NT2/D1 (cell line): ENCODE measurements around the genes FABP1 and RPIA.

GRCh38 chr2:88123692-88124931, 3.8 kb downstream of the FABP1 start:
- RRBS, 2 experiments = no CpG with 5 or more reads among the region's 12 CpGs

DNA sequence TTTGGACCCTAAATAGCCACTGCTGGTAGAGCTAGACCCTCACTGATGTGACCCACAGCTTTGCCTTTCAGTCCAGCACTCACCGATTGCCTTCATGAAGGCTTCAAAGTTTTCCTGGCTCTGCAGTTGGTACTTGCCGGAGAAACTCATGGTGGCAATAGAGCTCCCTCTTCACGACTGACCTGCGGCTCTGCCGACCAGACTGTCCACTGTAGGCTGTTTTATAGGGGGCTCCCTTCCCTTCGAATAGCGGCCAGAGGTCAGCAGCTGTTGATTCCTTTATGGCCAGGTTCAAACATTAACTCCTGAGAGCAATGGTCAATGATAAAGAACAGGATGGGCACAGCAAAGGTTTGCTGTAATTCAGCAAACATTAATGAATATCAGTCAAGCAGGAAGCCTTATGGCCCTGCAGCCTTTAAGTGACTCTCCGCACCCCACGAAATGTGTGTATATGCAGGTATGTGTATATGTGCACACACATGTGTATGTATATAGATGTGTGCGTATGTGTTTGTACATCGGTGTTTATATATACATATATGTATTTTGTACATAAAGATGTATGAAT, at the start of gene FABP1:
Gene FABP1 (minus strand): TSS at position 195 of the 571 bp plus-strand sequence.
- RRBS, 2 experiments = no CpG with 5 or more reads among the region's 11 CpGs

- RRBS, 2 experiments = no CpG with 5 or more reads among the region's 12 CpGs
Measured at GRCh38 chr2:88168323-88168920, 1.7 kb upstream of the THNSL2 start.

DNA sequence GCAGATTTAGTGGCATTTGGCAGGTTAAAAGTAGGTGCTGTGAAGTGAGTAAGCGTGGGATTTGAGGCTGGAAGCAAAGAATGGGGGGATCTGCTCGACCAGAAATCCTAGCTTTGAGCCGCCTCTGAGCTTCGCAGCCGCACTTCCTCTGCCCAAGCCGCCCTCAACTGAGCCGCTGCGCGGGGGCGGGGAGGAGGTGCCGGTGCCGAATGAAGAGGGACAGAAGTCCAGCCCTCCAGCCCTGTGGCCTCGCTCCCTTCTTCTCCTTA, 30.1 kb downstream of the THNSL2 start:
- RRBS, 2 experiments = no CpG with 5 or more reads among the region's 13 CpGs

DNA sequence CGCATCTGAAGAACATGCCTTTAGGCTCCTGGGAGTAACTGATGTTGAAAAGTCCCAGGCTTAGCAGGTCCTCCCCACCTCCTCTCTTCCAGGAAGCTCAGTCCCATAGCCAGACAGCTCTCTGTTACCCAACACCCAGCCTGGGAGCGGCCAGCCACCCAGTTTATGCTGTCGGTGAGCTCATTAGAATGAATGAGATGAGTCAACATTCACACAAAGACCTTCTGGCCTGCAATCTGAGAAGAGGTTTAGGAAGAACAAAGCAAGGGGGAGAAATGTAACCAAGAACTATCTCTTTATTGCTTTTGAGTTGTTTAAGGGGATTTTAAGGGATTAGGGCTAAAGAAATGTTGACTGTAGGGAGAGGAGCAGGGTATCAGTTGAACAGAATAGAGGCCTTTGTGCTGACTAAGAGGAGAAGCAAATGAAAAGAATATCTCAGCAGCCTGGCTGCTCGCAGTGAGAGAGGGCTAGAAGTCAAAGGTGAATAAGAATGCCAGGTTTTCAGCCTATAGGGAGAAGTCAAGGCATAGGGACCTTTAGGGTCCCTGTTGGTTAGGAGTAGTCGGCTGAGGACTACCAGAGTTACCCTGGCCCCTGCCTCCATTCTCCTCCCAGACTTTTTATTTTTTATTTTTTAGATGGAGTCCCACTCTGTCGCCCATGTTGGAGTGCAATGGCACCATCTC, 122.2 kb downstream of the FOXI3 start:
- RRBS, 2 experiments = no CpG with 5 or more reads among the region's 6 CpGs

- RRBS, 2 experiments = no CpG with 5 or more reads among the region's 4 CpGs
Measured at GRCh38 chr2:88570406-88571170, 46.1 kb downstream of the TEX37 start.

DNA sequence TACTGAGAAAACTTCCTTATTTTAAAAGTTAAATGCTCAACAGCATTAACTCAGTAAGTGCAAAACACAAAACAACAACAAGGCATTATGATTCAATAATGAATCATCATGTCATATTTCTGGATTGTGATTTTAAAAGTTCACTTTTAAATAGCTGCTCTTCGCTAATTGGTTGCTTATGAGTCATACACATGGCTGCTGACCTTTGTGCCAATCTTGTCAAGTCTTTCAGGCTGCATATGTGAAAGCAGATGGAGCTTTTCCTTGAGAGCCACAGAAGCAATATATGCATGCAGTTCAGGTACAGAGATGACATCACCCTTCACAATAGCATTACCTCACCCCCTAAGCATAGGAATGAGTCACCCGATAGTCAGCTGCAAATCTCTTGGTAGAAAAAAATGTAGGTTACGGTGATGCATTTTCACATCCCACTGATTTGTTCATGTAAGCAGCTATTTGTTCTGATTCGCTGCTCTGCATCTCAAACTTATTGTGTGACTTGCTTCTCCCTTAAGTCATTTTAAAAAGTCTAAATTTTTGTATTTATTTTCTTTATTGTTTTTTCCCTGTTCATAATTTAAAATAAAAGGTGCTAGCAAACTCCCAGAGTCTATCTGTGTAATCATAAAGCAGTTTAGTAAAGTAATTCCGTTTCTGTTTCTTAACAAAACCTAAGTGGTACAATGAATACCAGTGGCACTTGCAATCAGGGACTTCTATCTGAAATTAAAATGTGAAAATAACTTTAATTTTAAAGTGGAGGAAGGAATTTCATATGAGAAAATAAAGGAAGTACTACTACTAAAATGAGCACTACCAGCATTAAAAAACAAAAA, 27.1 kb downstream of the EIF2AK3 start:
- RRBS, 2 experiments = no CpG with 5 or more reads among the region's 5 CpGs

DNA sequence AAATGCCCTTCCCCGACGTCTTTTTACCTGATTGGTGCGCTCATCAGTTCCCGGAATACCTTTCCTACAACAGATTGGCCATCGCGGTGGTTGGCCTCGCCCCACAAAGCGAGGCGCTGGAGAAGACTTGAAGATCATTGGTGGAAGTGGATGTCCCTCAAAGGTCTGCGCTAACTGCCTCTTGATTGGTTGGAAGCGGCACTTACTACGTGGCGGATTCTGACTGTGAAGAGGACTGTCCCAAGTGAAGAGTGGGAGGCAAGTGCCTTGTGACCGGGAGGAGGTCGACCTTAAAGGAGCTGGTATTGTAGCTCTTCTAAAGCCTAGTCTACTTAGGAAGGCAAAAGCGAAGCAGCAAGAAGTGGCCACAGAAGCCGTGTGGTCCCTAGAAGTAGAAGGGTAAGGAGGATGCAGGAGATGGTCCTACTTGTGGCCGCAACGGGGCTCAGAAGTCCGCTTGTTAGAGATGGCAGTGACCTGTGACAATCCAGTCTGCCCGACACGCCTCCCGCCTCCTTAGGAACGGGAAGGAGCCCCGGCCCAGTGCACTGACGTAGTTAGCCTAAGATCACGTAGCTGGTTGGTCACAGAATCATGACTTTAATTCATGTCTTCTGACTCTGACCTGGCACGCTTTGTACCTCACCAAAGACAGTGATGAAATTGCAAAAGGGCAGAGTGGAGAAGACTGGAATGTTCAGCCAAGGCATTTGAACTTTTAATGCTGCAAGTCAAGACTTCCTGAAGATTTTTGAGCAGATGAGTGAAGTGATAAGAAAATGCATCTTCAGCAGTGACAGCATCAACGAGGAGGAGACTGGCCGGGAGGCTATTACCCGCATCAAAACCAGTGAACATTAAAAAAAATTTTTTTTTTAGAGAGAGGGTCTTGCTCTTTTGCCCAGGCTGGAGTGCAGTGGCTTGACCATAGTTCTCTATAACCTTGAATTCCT, 674 bp upstream of the EIF2AK3 start:
- RRBS, 2 experiments = under 1 to 1% methylated on average over 3 of the region's 31 CpGs

DNA sequence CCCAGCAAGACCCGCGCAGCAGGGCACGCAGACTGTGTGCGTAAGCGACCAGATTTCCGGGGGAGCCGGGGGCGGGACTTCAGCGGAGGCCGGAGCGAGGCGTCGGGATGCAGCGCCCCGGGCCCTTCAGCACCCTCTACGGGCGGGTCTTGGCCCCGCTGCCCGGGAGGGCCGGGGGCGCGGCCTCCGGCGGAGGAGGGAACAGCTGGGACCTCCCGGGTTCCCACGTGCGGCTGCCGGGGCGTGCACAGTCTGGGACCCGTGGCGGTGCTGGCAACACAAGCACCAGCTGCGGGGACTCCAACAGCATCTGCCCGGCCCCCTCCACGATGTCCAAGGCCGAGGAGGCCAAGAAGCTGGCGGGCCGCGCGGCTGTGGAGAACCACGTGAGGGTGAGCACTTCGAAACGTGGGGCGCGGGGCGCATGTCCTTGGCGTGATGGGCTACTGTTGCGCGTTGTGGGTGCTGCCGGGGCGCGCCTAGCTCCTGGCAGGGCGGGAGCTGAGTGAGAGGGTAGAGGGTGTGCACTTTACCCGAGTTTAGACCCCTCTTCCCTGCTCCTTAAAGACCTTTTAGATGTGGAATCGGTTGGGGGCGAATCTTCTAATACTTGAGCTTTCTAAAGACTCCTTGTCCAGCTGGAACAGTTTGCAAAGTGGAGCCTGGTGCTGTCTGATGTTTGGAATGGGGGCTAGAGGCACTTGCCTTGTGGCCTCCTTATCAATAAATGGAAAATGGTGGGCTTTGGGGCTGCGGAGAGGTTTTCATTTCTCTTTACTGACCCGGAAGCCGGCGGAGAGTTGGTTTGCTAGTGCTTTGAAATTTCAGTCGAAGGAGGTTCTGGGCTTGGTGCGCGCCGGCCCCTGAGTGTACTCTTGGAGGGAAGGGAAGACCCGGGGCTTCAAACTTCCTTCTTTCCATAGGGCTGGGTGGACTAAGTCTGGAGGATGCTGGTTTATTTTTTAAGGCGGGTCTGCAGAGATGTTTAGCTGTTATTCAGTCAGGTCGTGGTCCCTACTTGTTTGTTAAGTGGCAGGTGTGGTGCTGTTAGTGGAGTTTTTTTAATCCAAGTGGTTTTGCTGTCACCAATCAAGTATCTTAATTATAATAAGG, at the start of gene RPIA:
Gene RPIA (plus strand): TSS at position 82 of the 1,113 bp plus-strand sequence.
- RRBS, 2 experiments = 25 to 27% methylated on average over 15 to 18 of the region's 66 CpGs

DNA sequence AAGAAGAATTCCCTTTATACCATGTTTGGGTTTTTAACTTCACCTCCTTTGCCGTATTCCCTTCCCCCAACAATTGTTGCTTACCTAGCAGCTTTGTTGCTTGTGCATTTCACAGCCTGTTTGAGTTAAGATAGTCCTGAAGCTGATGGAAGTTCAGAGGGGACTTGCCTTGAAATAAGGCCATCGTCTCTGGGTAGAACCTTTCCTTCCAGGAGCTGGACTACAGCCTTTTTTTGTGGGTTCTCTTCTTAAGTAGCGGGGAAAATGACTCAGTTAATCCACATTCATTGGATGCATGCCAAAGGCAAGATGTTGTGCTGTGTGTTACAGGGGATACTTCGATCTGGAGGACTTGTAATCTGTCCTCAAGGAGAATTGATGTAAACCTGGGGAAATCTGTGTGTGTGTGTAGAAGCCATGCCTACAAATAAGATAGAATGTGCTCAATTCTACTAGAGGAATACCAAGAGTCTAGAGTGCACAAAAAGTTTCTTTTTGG, 46.8 kb downstream of the RPIA start:
- RRBS, 2 experiments = no CpG with 5 or more reads among the region's 4 CpGs

- RRBS, 2 experiments = no CpG with 5 or more reads among the region's 3 CpGs
Measured at GRCh38 chr2:88749688-88750823, 58.6 kb downstream of the RPIA start.

DNA sequence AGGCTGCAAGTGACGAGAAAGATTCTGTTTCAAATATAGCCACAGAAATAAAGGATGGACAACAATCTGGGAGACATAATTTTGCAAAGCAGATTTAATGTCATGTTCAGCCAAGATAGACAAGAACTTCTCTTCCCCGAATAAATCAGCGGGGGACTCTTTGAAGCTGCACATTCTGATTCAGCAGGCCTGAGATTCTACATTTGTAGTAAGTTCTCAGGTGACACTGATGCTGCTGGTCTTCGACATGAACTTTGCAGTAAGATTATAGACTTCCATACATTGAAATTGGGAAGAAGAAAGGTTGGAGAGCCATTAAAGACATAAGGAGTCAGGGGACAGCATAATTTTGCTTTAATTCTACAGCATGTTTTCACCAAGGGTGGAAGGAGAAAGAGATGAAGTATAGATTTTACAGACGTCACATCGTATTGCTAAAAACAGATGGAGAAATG, 93.3 kb downstream of the RPIA start:
- RRBS, 2 experiments = no CpG with 5 or more reads among the region's 6 CpGs

DNA sequence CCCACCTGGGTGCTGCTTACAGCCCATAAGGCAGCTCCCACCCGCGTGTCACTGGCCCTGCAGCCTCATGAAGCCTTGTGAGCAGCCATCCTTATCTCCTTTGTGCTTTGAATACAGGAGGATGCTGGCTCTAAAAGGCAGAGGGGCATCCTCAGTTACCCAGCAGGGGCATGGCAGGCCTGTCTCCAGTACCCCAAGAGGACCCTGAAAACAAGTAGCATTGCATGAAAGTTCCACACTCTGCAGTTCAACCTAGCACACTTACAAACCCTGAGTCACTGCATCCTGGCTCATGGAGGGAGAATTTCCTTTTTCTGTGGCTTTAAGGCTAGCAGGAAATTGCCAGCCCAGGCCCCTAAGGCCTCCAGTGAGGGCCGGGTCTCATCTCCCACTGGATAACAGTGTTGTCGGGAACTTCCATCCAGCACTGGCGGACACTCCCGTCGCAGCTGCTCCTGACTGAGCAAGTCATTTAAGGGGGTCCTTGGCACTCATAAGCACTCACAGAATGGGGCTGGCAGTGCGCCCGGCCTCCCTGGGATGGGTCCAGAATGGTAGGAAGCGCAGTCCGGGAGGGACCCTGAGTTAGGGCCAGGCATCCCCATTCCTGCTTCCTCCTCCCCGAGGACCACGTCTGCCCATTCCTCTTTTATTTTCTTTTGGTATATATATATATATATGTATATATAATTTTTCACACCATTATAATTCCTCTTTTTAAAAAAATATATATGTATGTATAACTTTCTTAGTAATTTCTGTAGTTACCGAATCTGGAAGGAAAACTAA, 137.3 kb downstream of the RPIA start:
- RRBS, 2 experiments = no CpG with 5 or more reads among the region's 14 CpGs

- RRBS, 2 experiments = no CpG with 5 or more reads among the region's 9 CpGs
Measured at GRCh38 chr2:88841277-88842131, 150.0 kb downstream of the RPIA start.

GRCh38 chr2:88845761-88846049, 154.2 kb downstream of the RPIA start:
- RRBS, 2 experiments = no CpG with 5 or more reads among the region's 2 CpGs

DNA sequence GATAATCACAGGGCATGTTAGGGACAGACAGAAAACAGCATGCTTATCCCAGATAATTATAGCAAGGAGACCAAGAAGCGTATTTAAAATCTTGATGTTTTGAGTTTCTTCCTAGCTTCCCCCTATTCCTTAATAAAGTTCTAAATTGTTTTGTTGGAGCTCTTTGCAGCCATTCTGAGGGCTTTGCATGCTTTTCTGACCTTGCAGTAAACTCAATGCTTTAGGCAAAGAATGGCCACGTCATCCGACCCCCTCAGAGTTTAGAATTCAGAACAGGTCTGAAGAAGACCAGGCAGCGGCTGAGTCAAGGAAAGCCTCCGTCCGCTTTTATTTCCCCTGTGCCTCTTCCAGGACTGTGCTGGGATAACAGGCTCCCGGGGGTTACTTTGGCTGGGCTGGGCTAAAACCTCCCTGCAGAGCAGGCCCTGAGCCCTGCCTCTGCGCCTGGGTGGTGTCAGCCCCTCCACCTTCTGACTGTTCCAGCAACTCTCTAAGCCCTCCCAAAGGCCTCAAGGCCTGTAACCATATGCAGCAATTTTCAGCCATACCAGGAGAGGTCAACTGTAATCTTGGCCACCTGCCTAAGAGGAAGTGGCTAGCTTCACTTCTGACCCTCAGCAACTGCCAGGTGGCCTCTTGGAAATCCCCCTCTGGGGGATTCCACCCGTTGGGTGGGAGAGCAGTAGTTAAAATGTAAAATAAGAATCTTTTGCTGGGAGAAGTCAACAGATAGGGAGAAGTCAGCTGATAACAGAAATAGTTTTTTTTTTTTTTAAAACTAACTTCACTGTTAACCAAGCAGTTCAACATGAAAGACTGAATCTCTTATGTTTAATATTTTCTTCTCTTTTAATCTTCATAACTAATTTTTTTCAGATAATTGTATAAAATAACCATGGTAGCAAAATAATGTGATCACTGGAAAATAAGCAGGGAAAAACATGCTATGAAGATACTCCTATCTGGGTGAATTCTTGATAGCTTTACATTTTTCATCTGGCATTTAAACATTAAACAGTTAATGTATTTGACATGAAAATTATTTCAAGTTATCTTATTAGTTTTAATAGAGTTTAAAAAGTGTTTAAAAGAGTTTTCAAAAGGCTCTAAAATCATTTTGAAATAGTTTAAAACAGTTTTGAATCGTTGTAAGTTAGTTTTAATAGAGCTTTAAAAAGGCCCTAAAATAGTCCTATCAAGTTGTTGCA, 166.7 kb downstream of the RPIA start:
- RRBS, 2 experiments = no CpG with 5 or more reads among the region's 10 CpGs

DNA sequence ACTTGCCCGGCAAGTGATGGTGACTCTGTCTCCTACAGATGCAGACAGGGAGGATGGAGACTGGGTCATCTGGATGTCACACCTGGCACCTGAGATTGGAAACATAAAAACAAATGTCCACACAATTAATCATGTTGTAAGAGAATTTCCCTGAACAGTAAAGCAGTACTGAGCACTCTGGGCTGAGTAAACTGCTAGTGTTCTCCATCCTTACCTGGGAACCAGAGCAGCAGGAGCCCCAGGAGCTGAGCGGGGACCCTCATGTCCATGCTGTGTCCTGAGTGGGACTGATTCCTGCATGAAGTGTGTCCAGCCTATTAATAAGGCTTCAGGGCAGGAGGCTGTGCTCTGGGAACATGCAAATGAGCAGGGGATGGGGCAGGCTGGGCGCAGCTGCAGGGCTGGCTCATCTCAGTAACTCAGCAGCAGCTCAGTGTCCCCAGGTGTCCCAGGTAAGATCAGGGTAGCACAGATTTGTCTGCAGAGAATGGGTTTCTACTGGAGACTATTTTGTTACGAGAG, 426.1 kb downstream of the RPIA start:
- RRBS, 2 experiments = no CpG with 5 or more reads among the region's 4 CpGs

GRCh38 chr2:89268379-89268597, 576.8 kb downstream of the RPIA start:
- RRBS, 2 experiments = no CpG with 5 or more reads among the region's 2 CpGs

- RRBS, 2 experiments = no CpG with 5 or more reads among the region's 101 CpGs
Measured at GRCh38 chr2:91570871-91571918, 2879.7 kb downstream of the RPIA start.